Aorta (tissue), 1 donor: ENCODE results near the gene SNX18.

GRCh38 chr5:53885869-53886399 lies 325.5 kb downstream of the NDUFS4 start:
- PRO-cap: no peak

DNA sequence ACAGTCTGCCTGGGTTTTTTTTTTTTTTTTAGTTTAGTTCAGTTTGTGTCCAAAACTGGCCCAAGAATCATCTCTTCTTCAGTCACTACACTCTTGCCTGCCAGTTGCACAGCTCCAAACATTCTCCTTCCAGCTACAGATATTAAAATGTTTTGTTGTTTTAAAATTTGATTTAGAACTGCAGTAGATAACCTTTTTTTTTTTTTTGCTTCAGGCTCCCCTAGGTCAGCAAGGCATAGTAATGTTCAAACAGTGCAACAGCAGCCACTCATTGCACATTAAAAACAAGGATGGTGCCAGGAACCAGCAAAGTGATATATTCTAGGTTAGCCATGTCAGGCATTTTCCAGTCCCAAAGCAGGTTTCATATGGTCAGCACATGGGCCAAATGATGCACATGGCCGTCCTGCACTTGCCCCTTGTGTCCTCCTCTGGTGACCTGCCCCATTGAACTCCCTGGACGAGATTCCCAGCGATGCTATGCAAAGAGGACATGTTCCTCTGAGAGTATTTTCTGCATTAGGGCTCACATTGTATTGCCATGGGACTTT lies 173.4 kb downstream of the ARL15 start:
- PRO-cap: no peak

GRCh38 chr5:54460378-54460877 lies 4.9 kb downstream of the HSPB3 start:
- PRO-cap: no peak

DNA sequence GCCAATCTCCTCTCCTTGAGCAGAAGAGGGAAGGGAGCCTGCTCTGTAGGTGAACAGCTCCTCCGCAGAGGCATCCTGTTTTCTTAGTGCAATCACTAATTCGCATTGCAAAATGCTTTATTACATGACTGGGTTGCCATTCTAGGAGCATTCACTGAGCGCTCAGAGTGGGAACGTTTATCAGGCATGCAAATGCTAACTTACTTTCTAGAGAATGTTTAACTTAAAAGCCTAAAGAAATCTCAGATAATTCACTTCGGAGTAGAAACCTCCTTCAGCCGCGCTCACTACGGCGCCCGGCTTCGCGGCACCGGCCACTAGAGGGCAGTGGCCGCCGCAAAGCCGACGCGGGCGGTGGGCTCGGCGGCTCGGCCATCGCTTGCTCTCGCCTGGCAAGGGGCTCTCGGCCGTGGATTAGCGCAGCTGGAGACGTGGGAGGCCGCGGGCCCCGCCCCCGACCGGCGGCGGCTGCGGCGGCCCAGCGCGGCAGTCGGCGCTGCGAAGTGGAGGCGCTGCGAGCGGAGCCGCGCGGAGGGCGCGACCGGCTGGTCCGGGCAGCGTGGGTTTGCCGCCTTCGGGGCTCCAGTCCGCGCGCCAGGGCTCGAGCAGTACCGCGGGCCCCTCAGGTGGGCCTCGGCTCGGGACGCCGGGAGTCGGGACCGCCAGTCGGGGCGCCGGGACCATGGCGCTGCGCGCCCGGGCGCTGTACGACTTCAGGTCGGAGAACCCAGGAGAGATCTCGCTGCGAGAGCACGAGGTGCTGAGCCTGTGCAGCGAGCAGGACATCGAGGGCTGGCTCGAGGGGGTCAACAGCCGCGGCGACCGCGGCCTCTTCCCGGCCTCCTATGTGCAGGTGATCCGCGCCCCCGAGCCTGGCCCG lies at the start of gene SNX18:
TSS of gene SNX18 (plus strand) at position 489 of the 880 bp plus-strand sequence.
- PRO-cap: unidirectional peak, plus-strand start at position 506 of the sequence

DNA sequence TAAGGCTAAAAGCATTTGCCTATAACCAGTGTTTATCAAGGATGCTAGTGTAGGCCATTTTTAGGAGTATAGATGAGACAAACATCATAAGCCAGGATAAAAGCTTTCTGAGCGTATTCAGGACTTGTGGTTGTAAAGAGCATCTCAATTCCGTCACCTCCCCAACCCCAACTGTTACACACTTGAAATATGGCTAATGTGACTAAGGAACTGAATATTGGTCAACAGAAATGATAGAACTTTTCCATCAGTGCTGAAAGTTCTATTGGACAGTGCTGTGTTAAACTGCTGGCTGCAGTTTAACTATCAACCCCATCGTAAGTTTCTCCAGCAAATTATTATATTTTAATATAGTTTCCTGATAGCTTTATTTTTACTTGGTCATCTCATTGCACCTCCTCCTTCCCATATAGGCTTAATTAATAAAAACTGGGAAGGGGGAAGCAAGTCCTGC lies 4.6 kb downstream of the SNX18 start:
- PRO-cap: no peak

DNA sequence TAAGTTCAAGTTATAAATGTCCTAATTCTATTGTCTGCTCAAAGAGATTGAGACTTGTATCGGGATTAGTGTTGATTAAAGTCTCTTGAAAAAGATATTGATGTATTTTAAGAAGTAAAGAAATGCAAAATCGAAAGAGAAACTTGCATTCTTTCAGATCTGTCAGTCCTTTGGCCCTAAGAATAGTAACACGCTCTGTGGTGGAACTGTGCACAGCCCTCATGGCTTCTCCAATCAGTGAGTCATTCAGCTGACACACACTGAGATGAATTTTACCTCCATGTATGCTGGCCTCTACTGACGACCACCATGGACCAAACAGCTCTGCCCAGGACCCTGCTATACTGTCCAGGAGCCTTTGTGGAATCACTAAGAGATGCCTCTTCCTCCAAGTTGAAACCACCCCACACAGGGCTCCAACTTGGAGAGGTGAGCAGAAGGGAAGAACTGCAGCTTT lies 232.3 kb downstream of the ESM1 start:
- PRO-cap: no peak

DNA sequence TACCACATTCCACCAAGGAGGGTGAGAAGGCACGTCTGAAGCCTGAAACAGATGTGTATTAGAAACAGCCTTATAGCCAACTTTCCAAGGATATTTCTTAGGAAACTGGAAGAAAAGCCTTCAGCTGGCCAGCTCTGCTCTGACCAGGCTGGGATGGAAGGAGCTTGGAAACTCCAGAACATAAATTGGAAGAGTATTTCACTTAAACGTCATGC lies 211.0 kb downstream of the ESM1 start:
- PRO-cap: no peak

- PRO-cap: no peak
These were observed 199.1 kb downstream of the ESM1 start for GRCh38 chr5:54786246-54786733.

DNA sequence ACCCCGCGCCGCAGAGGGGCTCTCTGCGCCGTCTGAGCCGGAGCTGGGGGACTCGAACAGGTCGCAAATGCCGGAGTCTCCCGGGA lies 278 bp downstream of the CCNO start:
- PRO-cap: no peak

GRCh38 chr5:55424780-55425414 lies 109.9 kb downstream of the PLPP1 start:
- PRO-cap: no peak

DNA sequence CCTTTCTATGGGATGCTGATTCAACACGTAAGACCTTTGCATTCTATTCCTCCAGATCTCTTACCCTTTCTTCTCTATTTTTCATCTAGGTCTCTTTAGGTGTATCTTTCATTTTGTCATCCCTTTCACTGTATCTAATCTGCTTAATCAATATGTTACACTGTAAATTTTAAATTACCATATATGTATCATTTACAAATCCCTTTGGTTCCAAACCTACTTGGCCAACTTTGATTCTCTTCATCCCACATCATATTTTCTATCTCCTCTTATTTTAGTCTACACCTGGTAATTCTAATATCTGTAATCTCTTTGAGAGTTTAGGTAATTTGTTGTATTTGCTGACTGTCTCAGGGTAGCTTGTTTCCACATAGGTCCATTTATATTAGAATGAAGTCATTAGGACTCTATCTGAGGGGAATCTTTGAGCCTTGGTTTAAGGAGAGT lies 88.5 kb downstream of the PLPP1 start:
- PRO-cap: no peak

- PRO-cap: no peak
These were observed 907 bp downstream of the PLPP1 start for GRCh38 chr5:55533965-55534149.

GRCh38 chr5:55535123-55535299 lies 247 bp upstream of the PLPP1 start:
- PRO-cap: bidirectional peak, plus-strand start at chr5:55535204, minus-strand start at chr5:55534964

DNA sequence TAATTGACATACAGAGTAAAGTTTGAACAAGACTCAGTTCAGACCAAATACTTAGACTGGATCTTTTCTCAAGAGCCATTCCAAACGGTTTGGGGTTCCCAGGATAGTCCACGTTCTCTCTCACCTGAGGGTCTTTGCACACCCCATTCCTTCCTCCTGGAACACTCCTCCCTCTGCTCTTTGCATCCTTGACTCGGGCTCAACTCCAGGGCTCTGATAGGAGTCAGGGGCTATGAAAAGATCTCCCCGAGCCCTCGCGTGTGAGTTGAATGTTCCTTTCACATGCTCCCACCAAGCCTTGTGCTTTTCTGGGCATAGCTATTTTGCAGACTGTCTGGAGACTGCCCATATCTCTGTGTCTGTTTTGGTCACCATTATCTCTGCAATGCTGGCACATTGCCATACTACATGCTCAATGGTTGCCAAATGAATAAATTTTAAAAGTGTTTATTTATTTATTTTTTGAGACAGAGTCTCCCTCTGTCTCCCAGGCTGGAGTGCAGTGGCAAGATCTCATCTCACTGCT lies 56.9 kb upstream of the PLPP1 start:
- PRO-cap: no peak

DNA sequence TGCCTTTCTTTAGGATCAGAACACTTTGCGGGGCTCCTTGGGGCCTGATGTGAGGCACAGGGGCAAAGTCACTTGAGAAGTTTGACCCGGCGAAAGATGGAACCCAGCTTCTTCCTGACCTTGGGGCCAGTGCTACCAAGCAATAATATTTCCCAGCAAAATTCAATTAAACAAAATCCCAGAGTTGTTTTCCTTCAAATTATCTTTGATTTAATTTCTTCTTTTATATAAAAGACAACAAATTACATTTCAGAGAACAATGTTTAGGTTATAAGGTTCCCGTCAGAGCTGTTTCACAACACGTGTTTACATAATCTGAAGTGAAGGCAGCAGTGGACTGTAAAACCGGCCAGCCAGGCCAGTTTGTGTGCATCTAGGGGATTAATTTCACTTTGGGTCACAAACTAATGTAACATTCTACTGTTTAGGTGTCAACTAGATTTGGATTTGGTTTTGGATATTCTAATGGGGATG lies 86.4 kb upstream of the PLPP1 start:
- PRO-cap: no peak

GRCh38 chr5:55992721-55993424 lies 1.9 kb downstream of the IL6ST start:
- PRO-cap: no peak

DNA sequence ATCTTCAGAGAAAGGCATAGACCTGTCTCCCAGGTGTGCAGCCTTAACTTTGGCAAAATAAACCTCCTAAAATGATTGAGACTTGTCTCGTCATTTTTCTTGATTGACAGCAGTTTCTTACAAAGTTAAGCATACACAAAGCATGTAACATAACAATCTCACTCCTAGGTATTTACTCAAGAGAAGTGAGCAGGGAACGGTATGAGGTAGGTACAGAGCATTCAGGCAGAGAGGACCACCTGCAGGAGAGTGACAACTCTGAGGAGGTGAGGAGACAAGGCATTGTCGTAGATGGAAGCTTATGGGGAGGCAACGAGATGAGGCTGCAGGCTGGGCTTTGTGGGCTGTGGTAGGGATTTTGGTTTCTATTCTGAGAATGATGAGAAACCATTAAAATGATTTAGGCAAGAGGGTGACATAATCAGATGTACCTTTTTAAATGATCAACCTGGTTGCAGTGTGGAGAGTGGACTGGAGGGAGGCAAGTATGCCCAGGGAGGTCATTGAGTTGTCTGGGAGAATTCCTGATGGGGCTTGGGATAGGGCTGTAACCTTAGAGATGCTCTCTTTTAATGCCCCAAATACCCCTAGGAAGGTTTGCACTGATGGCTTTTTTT lies 65.9 kb upstream of the IL6ST start:
- PRO-cap: no peak

DNA sequence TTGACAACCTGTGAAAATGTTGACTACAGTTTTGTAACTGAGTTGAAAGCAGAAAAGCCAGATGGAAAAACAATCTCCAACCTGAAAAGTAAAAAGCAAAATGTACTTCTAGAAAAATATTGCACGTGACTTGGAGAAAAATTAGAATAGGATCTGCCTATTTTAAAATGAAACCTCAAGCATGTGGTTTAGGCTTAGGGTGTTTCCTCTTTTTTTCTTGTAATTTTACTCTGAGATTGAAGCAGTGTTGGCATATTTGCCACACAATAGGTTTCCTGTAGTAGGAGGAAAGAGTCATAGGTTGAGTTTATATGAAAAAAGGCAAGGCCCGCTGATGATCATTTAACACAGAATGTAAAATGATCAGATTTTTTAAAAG lies 76.4 kb upstream of the IL6ST start:
- PRO-cap: no peak

DNA sequence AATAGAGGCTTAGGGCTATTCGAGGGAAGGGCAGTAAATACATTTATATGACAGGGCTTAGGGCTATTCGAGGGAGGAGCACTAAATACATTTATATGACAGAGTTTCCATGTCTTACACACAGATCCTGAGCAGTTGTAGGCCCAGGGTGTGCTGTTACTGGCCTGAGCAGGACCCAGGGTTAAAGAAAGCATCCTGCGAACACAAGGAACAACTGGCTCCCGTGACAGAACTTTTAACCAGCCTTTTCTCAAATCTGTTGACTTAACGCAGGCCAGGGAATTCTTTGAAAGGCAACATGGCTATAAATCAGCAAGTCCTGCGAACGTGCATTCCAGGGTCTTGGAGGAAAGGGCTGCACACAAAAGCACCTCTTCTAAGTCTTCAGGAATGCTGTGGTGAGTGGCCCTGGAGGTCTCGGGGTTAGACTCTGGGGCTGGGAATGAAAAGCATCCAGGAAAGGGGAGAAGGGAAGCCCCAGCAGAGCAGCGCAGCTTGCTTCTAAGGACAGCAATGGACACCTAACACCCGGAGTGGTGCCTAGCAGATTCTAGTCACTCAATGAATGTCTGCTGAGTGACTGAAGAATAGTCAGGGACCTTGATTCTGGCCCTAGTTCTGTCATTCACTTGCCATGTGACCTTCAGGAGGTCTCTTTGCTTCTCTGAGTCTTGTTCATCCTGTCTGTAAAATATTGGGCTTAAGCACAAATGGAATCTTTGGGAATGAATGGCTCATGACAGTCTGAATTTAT lies 45.3 kb upstream of the ANKRD55 start:
- PRO-cap: no peak

DNA sequence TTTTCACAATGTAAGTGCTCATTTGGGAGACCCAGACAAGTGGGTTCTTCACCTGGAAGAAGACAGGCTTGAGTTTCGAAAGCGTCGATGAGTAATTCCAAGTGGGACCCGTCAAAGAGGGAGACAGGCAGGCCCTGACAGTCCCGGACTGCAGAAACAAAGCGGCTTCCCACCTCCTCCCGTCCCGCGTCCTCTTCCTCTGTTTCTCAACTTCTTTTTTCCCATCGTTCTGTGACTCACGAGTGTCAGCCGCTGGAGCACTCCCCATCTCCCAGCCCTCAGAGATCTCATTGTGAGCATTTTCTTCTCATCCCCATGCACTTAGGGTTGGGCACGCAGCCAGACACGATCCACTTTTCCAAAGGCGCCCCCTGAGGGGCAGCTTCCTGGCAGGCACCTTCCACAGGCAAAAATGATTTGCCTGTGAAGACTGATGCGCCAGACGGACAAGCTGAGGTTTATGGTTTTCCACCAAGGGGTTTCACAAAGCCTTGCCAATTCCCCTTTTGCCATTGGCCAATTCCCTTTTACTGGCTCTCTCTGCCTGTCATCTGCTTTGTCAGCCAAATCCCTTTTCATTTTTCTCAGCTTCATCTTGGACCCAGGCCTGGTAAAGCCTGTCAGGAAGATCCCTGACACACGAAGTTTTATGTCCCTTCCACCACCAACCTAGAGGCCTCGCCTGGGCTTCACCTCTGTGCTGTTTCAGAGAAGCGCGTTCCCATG lies 86.5 kb upstream of the ANKRD55 start:
- PRO-cap: no peak